REH cell (cell line): ENCODE results near the gene CEBPG.

- PRO-cap, result no peak
These were observed 889 bp upstream of the CEBPA start for GRCh38 chr19:33303024-33303821.

DNA sequence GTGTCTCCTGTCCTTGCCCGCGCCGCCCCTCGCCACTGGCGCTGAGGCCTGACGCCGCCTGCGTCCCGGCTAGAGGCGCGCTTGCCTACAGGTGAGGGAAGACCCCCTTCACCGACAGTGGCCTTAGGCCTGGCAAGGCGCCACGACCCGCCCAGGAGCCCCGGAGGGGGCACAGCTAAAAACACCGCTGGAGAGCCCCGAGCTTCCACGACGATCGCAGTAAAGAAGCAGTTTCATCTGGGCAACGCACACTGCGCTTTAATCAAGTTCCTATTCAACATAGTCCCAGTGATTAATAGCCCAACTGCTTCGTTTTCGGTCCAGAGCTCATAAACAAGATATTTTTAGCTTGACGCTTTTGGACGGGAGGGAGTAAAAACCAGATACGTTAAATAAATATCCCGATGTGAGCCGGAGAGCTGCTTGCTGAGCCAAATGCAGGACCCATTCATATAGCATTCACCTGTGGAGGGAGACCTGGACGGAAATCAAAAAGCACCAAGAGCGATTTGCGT, 1.5 kb upstream of the CEBPA start:
- PRO-cap, result no peak

DNA sequence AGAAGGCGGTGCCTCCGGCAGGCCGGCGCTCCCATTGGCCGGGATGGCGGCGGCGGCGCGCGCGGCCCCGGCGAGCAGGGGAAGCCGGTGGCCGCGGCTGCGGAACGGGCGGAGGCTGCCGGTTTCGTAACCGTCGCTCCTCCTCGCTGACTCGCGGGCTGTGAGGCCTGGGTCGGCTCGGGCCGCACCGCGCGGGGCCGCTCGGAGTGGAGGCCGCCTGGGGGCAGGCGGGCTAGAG, at the start of gene CEBPG:
CEBPG (plus strand) TSS at position 58 of the 238 bp plus-strand sequence.
- PRO-cap, result bidirectional peak, plus-strand start at position 34 of the sequence, minus-strand start outside the sequence

DNA sequence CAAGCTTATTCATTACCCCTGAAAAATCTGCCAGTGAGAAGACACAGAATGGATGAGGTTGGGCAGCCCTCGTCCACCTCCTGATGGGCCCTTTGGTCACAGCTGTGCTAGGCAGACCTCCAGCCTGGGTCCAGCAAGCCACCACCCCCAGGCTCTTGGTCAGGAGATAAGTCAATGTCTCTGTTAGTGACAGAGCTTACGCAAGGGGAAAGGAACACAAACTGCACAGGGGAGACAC, 19.7 kb downstream of the PEPD start:
- PRO-cap, result no peak

DNA sequence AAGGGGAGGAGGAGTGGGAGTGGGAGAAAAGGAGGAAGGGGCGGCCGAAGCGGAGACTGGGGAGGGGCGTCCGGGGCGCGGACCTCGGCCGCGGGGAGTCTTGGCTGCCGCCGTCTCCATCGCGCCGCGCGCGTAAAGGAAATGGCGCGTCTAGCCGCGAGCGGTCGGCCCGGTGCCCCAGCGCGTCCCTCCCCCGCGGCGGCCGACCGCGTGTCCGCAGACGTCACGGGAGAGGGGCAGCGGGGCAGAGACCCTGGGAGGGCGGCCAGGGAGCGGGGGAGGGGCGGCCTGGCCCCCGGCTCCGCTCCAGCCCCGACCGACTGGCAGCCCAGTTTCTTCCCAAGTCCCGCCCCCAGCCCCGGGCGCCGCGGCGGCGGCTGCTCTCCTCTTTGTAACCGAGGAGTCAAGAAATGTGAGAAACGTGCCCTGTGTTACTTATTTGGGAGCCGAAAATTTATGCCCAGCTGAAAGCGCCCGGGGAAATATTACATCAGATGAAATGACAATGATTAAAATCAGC, 918 bp upstream of the KCTD15 start:
- PRO-cap, result bidirectional peak, plus-strand start at position 71 of the sequence, minus-strand start at position 134 of the sequence; bidirectional peak, plus-strand start at position 392 of the sequence, minus-strand start at position 345 of the sequence

DNA sequence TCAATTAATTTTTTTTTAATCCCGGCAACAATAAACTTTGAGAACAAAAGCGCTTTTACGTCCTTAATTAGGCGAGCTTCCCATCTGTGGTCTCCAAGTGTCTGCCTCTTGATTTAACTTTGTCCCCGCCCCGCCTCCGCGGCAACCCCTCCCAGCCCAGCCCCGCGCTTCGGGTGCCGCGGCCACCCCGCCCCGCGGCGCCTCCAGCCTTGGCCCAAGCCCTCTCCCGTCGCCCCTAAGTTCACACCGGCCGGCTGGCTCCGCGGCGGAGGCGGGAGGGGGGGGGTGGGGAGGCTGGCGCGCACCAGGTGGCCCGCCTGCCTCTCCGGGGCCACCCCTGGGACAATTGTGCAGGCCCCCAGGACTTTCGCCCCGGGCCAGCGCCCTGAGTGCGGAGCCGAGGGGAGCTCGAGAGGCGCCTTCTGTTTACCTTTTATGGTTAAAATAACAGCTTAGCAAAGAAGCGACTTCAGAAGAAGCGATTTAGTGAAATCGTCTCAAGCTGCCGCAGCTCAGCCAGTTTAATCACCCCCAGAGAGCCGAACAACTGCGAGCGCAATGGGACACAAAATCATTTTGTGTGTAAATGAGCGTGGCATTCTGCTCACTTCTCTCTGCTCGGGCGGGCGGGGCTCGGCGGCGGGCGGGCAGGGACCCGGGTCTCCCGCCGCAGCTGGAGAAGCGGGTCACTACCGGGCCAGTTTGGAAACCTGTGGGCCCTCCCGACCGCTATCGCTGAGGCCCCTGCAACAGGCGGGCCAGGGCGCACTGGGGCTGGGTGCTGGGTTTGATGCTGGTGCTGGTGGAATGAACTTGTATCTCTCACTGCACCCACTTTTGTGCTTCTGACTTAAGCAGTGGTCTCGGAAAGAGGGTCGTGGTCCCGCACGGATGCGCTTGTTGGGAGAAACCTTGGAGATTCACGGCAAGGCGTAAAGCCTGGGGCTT, 1.4 kb downstream of the KCTD15 start:
- PRO-cap, result unidirectional peak, minus-strand start at position 88 of the sequence

DNA sequence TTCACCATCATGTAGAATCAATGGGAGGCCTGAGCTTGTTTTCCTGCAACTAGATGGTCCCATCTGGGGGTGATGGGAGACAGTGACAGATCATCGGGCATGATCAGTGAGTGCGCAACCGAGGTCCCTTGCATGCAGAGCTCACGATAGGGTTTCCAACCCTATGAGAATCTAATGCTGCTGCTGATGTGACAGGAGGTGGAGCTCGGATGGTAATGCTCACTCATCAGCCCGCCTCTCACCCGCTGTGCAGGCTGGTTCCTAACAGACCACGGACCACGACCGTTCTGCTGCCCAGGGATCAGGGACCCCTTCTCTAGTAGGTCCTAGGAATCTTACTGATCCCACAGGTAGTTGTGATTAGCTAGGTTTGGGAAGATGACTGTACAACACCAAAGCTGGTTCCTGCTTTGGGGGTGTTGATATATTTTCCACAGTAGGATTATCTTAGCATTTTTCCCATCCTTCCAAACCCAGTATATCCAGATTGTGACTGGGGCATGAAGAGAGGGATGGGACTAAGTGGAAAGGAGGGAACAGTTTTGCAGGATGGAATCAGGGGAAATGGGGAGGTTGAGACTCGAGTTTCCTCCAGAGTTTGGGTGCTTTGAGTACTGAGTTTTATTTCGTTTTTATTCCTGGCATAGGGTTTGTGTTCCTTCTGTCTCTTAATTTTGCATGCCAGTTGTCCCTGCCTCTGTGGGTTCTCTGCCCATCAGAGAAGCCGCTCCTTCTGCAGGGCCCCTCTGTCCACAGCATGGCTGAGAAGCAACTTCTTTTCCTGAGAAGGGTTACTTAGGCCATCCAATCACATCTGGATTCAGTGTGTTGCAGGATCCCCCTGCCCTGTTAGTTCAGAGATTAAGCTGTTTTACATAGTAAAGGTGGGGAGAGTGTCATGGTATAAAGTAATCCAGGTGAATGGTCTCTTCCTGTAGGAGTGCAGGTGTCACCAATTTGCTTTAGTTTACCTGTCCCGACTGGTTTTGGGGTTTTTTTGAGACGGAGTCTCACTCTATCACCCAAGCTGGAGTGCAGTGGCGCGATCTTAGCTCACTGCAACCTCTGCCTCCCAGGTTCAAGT, 23.2 kb upstream of the GARRE1 start:
- PRO-cap, result no peak

DNA sequence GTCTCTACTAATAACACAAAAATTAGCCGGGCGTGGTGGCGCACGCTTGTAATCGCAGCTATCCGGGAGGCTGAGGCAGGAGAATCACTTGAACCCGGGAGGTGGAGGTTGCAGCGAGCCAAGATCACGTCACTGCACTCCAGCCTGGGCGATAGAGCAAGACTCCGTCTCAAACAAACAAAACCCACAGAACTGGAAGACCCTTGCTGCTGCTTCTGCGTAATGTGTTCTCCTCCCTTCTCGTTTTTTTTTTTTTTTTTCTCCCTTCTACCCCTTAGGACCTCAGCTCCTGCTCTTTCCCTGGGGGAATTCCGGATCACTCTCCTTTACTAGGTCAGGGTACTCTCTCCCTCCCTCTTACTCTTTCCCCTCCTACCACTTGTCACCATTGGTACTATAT, 609 bp upstream of the GARRE1 start:
- PRO-cap, result no peak

DNA sequence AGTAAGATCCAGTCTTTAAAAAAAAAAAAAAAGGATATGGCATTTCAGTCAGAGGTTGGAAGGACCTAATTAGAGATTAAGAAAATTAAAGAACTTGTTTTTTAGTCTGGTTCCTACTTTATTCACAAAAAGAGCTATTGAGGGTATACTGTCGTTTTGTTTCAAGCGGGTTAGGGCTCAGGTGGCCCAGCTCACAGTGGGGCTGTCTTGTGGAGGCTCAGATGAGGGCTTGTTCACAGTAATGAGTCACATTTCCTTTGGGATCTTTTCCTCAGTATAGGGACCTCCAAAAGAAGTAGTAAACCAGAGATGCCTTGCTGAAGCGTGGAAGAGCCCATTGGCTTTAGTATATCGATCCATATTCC, 33.0 kb upstream of the GPI start:
- PRO-cap, result no peak

- PRO-cap, result no peak
These were observed 644 bp downstream of the GPI start for GRCh38 chr19:34365495-34366185.

- PRO-cap, result no peak
These were observed 623 bp upstream of the WTIP start for GRCh38 chr19:34480853-34481417.

- PRO-cap, result no peak
These were observed 691 bp downstream of the ZNF302 start for GRCh38 chr19:34678082-34678656.

DNA sequence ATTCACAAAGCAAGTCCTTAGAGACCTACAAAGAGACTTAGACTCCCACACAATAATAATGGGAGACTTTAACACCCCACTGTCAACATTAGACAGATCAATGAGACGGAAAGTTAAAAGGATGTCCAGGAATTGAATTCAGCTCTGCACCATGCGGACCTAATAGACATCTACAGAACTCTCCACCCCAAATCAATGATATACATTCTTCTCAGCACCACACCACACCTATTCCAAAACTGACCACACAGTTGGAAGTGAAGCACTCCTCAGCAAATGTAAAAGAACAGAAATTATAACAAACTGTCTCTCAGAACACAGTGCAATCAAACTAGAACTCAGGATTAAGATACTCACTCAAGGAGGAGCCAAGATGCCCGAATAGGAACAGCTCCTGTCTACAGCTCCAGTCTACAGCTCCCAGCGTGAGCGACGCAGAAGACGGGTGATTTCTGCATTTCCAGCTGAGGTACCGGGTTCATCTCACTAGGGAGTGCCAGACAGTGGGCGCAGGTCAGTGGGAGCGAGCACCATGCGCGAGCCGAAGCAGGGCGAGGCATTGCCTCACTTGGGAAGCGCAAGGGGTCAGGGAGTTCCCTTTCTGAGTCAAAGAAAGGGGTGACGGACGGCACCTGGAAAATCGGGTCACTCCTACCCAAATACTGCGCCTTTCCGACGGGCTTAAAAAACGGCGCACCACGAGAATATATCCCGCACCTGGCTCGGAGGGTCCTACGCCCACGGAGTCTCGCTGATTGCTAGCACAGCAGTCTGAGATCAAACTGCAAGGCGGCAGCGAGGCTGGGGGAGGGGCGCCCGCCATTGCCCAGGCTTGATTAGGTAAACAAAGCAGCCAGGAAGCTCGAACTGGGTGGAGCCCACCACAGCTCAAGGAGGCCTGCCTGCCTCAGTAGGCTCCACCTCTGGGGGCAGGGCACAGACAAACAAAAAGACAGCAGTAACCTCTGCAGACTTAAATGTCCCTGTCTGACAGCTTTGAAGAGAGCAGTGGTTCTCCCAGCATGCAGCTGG, 66.6 kb upstream of the ZNF30 start:
- PRO-cap, result unidirectional peak, plus-strand start at position 360 of the sequence; unidirectional peak, plus-strand start at position 427 of the sequence; unidirectional peak, plus-strand start at position 588 of the sequence; unidirectional peak, minus-strand start at position 838 of the sequence

GRCh38 chr19:35005585-35006057, 5.5 kb downstream of the GRAMD1A start:
- PRO-cap, result no peak

- PRO-cap, result bidirectional peak, plus-strand start at chr19:35031237, minus-strand start at chr19:35031160
These were observed 862 bp downstream of the SCN1B start for GRCh38 chr19:35030955-35031709.

DNA sequence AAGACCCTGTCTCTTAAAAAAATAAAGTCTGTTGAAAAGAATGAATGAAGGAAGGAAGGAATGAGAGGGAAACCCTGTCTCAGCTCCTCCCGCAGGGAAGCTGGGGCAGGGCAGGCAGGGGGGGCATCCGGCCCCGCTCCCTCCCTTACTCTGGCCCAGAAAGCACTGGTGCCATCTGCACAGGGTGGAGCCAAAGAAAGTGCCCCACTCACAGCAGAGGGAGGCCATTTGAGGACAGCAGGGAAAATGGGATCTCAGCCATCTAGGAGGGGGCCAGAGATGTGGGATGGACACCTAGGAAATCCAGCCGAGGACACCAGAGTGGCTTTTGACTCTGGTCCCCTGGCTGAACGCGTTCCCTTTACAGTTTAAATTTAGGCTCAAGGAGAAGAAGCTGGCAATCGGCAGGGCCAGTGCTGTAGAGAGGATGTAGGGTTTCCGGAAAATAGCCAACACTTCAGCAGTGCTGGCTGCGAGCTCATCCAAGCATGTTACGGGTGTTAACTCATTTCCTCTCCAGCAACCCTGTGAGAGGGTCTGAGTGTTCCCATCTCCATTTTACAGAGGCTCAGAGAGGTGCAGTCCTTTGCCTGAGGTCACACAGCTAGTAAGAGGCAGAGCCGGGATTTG, 3.5 kb upstream of the HPN start:
- PRO-cap, result unidirectional peak, plus-strand start at position 193 of the sequence; unidirectional peak, minus-strand start at position 363 of the sequence; unidirectional peak, minus-strand start at position 431 of the sequence

DNA sequence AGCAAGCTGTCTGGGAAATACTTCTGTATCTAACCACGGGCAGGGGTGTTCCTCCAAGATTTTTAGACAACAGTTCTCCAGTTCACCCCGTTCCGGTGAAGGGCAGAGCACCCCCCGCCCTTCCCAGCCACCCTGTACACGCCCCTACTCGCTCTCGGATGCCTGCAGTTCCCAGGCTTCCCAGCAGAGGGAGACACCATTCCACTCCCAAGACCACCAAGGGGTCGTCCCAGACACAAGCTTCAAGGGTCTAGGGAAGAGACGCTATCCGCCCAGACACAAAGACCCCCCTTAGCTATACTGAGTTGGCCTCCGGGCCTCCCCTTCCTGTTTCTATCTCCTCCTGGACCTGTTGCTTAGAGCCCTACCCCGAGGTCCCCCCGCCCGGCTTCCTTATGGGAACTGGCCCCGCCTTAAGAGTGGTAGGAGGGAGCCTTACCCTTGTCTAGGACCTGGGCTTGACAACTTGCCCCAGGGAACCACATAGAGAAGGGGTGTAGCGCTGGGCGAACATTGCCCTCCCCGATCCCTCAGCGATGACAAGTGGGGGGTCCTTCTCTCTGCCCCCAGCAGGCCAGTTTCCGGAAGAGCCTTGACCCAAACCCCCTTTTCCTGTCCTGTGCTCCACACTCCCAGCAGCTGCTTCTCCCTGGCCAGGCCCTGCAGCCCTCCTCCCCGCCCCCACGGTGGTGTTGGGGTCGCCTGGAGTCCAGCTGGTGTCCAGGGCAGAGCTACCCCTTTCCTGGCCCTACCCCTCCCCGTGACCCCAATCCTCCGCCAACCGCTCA, 836 bp upstream of the FXYD3 start:
- PRO-cap, result unidirectional peak, plus-strand start at position 236 of the sequence

GRCh38 chr19:35117724-35118210, 2.1 kb downstream of the FXYD3 start:
- PRO-cap, result no peak

DNA sequence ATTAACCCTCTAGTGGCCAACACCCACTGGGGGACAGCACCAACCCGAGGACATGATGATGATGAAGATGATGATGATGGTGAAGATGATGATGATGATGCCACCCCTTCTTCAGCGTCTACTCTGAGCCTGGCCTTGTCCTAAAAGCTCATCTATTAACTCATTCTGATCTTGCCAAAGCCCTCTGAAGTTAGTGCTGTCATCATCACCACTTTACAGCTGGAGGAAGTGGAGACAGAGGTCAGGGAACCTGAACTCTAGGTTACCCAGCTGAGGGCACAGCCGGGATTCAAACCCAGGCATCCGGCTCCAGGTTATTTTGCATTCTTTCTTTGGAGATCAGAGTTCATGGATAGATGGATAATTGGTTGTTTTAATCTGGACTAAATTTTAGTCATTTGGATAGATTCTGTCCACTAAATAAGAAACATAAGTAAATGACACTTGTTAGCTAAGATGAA, 799 bp upstream of the LGI4 start:
- PRO-cap, result no peak

- PRO-cap, result no peak
These were observed 3.1 kb upstream of the FXYD5 start for GRCh38 chr19:35151402-35151779.